Ovary (tissue), 7 donors: ENCODE measurements around the genes UFL1, FBXL4 and ASCC3.

DNA sequence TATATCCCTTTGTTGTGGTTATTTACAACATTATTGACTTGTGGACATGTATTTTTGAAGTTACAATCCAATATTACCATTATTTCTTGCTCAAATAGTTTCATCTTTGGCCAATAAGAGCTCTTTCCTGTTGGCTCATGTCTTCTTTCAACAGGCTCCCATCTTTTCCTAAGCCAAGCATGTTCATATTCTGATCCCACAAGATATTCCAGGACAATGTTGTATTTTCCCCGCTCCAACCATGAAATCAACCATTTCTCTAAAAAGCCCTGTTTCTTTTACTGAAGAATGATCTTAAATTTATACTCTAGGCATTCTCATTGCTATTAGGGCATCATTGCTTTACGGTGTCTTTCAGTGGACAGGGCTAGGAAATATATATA, 1318.9 kb downstream of the EPHA7 start:
- PRO-cap, 7 experiments, result peak in 5 of 7 experiments; most common plus-strand start position 224 of the sequence (in 4)
- RAMPAGE, long total RNA, 2 experiments, result no peak in any of the 2 experiments

GRCh38 chr6:92119299-92119628, 1300.1 kb downstream of the EPHA7 start:
- PRO-cap, 7 experiments, result peak in 1 of 7 experiments; most common plus-strand start chr6:92119427 (in 1)
- RAMPAGE, long total RNA, 2 experiments, result no peak in any of the 2 experiments

DNA sequence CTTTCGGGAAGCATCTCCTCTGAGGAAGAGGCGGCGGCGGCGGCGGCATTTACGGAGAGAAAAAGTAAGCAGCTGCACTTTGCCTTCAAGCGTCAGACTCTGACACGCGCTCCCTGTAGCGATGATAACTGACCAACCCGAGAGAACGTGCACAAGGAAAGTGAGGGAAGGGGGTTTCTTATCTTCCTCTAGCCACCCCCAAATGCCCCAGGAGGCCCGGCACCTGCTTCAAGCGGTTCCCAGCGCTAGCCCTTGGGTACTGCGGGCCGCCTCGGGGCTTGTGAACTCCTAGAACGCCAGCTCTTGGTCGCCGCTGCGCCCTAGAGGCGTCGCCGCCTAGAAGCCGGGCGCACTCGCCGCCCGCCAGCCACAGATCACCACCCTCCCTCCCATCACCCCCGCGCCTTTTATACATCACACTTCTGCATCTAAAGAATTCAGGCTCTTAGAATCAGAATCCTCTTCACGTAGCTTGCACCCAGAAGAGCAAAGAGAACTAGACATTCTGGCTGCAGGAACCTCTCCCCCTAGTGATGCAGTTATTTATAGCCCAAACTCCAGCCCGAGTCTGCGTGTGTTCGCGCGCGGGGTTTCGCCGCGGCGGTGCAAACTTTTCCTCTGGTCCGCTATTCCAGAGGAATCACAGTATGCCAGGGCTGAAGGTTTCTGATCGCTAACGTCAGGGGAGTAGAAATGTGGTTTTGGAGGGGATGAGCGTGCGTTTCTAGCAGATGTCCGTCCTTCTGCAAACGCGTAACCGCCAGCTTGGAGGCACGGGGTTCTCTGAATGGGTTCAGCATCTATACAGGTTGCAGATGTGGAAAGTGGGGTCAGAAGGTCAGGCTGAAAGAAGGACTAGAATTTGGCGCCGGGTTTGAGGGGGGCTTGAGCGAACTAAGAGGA, 2.1 kb downstream of the EPHA7 start:
- PRO-cap, 7 experiments, result peak in 4 of 7 experiments; most common plus-strand start position 350 of the sequence (in 2); most common minus-strand start position 101 of the sequence (in 4)
- RAMPAGE, long total RNA, 2 experiments, result no peak in any of the 2 experiments

GRCh38 chr6:95551766-95552270, 25.5 kb upstream of the MANEA start:
- PRO-cap, 7 experiments, result no peak in any of the 7 experiments
- RAMPAGE, long total RNA, 2 experiments, result no peak in any of the 2 experiments

DNA sequence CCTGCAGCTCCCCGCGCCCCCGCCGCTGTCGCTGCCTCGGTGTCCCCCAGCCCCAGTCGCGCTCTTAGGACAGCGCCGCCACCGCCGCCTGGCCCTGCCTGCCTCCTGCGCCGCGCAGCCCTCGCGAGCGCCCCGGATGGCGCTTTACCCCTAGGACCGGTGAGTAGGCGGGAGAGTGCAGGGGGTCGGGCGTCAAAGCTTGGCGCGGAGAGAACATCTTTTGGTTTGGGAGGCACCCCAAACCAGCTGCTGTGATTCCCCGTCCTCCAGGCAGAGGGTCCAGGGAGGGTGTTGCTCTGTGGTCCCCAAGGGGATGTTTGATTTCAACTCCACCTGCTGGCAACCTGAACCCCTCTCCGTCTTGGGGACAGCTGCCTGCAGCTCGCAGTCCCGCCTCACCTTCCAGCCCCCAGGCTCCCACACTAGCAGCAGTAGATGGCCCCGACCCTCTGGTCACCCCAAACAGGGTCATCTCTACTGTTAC, 322 bp downstream of the FUT9 start:
- PRO-cap, 7 experiments, result no peak in any of the 7 experiments
- RAMPAGE, long total RNA, 2 experiments, result no peak in any of the 2 experiments

DNA sequence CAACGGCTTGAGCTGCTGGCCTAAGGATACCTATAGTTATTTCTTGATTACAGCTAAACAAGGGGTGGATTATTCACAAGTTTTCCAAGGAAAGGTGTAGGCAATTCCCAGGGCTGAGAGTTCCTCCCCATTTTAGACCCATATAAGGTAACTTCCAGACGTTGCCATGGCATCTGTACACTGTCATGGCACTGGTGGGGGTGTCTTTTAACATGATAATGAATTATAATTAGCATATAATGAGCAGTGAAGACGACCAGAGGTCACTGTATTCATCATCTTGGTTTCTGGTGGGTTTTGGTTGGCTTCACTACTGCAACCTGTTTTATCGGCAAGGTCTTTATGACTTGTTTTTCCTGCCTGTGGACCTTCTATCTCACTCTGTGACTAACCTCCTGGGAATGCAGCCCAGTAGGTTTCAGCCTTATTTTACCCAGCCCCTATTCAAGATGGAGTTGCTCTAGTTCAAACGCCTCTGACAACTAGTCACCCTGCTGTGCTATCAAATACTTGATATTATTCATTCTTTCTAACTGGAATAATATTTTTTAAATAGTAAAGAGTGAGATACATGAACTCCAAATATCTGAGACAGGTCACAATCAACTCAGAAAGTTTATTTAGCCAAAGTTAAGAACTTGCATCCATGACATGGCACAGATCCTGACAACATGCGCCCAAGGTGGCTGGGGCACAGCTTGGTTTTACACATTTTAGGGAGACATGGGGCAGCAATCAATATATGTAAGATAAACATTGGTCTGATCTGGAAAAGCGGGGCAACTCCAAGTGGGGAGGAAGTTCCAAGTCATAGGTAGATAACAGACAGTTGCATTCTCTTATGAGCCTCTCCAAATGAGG, 1.3 kb upstream of the UFL1 start:
- PRO-cap, 7 experiments, result no peak in any of the 7 experiments
- RAMPAGE, long total RNA, 2 experiments, result no peak in any of the 2 experiments

DNA sequence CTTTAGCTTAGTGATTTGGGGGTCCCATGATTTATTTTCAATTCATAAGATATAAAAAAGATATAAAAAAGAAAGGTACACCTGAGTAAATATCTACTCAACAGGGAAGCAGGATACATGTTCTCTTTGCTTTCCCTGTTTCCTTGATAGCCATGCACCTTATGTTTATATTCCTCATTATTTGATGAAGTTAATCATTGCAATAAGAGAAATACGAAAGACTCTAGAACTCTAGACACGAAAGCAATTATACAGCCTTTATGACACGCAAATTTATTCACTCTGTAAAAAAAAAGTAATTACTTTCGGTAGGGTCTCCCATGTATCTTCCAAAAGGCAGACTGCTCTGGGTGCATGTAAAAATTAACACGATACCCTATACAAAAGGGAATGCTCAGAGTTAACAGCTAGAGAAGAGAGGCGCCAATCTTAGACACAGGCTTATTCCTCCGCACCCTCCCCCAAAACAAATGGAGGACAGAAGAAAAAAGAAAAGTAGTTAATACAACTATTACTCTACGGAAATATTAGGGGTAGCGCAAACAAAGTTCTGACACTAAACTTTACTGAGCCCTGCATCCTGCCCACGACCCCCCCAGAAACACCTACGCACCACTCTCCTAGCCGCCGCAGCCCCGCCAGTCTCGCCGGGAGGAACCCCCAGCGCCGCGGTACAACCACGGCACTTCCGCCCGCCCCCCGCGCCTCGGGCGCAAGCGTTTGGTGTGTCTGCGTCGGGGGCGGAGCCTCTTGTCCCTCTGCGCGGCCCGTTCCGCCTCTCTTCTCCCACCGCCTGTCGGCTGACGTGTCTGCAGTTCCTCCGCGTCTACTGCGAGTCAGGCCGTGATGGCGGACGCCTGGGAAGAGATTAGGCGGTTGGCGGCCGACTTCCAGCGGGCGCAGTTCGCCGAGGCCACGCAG, at the start of gene UFL1:
TSS of gene UFL1 (plus strand) at position 779 of the 921 bp plus-strand sequence.
- PRO-cap, 7 experiments, result peak in 7 of 7 experiments; most common plus-strand start position 785 of the sequence (in 3); most common minus-strand start position 659 of the sequence (in 3)
- RAMPAGE, long total RNA, 2 experiments, result start-site peak on the plus strand in 2 of 2 experiments, centred at positions 805 to 809 of the sequence, 789 to 989 reads per replicate

DNA sequence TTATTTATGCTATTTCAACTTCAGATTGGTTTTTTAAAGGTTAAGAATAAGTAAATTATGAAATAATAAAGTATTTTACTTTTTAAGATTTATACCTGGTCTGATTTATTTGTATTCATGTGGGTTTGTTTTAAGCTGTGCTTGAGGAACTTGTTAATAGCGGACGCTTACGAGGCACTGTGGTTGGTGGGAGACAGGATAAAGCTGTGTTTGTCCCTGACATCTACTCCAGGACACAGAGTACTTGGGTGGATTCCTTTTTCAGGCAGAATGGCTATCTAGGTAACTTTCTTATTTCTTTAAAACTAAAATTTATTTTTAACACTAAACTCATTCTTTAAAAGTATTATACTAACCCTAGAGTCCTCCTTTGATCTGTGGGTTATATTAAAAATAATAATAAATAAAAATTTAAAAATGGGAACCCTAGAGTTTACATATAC, 14.5 kb downstream of the UFL1 start:
- PRO-cap, 7 experiments, result no peak in any of the 7 experiments
- RAMPAGE, long total RNA, 2 experiments, result no peak in any of the 2 experiments

DNA sequence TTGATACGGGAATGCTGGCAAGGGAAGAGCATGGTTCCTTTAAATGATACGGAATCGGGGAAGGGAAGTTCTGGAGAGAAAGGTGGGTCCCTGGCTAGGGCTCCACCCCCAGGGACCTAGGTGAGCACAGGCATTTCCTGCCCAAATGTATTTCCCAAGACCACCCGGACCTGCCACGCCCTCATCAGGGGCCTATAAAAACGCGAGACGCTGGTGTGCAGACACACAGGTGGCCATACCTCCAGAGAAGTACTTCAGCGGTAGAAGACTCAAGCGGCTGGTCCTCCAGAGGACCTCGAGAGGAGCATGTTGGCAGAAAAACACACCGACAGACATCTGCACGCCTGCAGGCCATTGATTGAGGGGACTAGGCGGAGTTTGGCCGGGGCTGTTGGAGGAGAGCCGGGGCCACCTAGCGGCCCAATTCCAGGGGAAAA, 695.8 kb upstream of the MMS22L start:
- PRO-cap, 7 experiments, result no peak in any of the 7 experiments
- RAMPAGE, long total RNA, 2 experiments, result no peak in any of the 2 experiments

DNA sequence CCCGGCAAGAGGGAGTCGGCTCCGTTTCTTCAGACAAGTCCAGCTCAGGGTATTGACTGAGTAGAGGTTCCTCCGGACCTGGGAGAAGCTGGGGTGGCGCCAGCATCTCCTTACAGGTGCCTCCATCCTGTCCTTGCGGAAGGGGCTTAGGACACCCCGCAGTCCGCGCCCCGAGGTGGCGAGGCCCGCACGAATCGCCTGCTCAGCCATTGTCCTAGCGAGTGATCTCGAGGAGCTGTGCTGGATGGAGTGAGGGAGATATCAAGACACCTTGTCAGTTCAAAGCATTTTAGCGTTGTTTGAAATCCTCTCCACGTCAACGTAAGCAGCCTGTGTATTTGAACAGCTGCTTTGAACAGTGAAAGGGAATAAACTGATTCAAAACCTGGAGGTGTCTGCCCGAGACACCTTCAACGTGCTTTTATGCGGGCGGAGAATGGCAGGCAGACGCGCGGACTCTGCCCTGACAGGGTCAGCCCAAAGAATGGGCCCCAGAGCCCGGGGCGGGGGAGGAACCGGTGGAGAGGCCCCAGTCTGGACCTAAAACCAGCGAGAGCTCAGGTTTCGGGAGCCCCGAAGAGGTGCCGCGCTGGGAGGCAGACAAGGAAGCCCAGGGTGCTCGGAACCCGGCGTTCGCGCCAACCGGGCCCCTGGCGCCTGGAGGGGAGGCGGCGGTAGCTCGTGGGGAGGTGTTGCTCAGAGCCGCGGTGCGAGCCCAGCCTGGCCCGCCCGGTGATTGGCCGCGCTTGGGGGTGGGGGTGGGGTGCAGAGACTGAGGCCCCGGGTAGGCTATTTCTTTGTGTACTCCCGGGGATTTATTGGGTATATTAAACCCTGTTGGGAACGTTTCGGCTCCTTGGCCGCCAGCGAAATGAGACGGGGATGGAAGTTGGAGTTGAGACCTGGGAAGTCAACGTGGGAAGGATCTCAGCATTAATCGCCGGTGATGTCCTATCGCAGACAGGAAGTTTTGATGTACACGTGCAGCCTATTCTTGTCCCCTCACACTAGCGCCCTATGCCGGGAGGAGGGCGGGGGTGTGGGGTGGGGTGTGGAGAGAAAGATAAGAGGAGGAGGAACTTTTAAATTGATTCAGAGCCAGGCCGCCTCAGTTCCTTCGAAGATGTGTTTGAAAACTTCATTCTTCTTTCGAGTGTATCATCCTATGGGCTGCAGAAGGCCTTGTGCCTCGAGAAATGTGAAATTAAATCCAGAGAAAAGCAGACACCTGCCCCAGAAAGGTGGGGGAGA, 2.9 kb upstream of the POU3F2 start:
- PRO-cap, 7 experiments, result no peak in any of the 7 experiments
- RAMPAGE, long total RNA, 2 experiments, result no peak in any of the 2 experiments

DNA sequence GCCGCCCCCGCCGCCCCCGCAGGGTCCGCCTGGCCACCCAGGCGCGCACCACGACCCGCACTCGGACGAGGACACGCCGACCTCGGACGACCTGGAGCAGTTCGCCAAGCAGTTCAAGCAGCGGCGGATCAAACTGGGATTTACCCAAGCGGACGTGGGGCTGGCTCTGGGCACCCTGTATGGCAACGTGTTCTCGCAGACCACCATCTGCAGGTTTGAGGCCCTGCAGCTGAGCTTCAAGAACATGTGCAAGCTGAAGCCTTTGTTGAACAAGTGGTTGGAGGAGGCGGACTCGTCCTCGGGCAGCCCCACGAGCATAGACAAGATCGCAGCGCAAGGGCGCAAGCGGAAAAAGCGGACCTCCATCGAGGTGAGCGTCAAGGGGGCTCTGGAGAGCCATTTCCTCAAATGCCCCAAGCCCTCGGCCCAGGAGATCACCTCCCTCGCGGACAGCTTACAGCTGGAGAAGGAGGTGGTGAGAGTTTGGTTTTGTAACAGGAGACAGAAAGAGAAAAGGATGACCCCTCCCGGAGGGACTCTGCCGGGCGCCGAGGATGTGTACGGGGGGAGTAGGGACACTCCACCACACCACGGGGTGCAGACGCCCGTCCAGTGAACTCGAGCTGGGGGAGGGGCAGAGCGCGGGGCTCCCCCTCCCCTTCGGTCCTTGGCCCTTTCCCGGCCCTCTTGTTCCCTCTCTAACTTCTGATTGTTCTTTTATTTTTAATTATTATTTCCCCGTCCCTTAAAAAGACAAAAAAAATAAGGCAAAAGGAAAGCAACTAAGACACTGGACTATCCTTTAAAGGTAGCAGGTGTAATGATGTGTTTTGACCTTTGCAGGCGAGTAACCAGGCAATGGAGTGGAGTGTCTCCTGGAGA, 1.5 kb downstream of the POU3F2 start:
- PRO-cap, 7 experiments, result no peak in any of the 7 experiments
- RAMPAGE, long total RNA, 2 experiments, result no peak in any of the 2 experiments

DNA sequence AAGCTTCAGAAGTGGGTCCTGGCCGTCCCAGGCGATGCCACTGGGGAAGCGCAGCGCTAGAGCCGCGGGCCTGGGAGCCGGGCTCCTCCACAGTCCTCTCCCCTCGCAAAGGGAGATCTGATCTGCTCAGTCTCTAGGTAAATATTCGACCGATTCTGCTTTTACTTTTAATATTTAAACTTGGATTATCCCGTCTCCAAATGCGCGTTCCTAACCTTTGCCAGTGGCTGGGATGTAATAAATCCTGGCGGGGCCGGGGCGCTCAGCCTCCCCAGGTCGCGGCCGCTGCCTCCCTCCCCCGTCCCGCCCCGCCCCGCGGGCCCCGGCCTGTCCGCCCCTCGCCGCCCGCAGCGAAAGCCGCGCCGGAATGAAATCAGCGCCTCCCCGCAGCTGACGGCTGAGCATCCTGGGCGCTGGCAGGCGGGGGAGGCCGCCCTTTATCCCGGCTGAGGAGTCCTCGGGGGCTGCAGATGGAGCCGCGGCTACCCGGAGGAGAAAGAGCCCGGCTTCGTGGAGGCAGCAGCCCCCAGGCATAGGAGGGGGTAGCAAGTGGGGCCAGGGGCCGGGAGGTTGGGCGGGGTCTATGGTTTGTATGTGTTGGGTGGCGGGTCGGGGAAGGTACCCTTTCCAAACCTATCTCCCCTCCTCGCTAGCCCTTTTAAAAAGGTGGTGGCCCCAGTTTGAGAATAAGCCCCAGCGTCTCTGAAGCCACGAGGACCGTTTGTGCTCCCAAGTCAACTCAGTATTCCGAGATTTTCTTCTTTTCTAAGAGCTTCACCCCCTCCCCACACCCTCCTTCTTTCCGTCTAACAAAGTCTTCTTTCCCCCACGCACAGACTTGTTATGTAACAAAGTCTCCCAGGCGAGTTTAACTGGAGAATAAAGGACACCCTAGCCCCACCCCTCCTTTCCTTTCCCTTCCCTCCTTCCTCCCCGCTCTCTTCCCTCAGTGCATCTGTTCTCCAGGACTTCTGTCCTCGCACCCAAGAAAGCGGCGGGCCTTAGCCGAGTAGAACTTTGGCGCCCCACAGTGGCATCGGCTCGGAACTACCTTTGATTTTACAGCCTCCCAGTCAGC, 10.9 kb downstream of the POU3F2 start:
- PRO-cap, 7 experiments, result no peak in any of the 7 experiments
- RAMPAGE, long total RNA, 2 experiments, result no peak in any of the 2 experiments

DNA sequence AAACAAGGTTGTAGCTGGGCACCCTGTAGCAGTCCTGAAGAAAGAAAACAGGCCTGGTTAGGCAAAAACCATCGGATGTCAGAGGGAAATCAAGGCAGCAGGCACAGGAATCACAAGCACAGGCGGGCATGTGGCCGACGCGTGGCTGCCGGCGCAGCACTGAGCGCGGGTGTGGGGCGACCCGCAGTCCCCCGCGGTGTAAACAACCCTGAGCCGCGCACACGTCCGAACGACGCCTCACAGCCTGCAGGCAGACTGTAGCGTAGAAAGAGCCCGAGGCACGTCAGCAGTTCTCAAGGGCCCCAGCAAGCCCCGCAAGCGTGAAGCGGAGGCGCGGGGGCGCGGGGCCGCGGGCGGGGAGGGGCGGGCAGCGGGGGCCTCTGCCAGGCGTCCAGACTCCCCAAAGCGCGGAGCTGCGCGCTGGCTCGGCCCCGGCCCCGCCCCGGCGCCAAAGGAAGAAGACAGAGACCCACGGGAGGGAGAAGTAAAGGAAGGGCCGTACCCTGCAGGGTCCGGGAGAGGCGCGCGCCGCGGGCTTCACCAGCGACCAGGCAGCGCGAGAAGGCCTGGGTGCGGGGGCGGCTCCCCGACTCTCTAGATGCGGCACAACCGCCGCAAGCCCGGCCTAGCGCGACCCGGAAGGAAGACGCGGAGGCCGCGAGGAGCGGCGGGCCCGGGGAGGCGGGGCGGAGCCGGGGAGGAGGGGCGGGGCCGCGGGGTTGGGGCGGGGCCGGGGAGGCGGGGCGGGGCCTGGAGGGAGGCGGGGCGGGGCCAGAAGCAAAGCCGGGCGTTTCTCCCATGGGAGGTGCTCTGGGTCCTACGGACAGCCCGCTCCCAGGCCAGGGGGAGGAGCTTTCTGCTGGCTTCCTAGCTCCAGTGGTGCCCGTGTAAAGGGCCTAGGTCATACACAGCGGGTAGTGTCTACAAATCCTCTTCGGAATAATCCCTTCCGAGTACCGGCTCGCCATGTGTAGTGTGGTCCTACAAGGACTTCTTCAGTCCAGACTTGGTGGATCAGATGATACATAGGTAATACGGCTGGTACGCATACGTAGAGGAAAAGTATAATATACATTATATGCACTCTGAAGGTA, at the start of gene FBXL4:
TSS of gene FBXL4 (minus strand) at position 643 of the 1,094 bp plus-strand sequence.
- PRO-cap, 7 experiments, result peak in 7 of 7 experiments; most common plus-strand start position 228 of the sequence (in 2); most common minus-strand start position 316 of the sequence (in 5)
- RAMPAGE, long total RNA, 2 experiments, result start-site peak on the minus strand in 2 of 2 experiments, centred at positions 608 to 619 of the sequence, 573 to 843 reads per replicate

DNA sequence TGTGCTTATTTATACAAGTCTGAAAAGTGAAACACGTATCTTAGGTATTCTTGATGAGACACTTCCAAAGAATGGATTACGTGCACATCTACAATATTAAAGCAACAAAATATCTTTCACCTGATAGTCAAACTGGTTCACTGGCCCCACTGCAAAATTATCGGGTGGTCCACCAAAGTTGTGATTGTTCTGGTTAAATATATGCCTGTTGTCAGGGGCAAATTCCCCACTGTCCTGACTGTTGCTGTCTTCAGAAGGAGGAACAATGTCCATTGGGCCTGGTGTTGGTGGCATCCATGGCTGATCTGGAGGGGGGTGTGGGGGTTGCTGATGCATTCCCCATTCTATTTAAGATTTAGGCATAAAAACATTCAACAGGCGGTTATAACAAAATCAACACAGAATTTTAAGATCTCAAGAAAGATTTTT, 14.5 kb downstream of the PNISR start:
- PRO-cap, 7 experiments, result no peak in any of the 7 experiments
- RAMPAGE, long total RNA, 2 experiments, result no peak in any of the 2 experiments

DNA sequence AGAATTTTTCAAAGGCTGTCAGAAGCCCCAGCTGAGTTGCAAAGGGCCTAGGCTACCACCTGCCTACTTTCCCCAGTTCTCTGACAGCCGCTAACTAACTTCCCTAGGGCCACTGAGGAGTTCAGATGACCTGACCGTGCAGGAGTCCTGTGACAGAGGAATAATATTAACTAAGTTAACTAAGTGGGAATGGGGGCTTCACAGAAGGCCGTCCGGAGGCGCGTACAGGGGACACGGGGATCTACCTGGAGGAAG, 884 bp downstream of the MCHR2 start:
- PRO-cap, 7 experiments, result no peak in any of the 7 experiments
- RAMPAGE, long total RNA, 2 experiments, result no peak in any of the 2 experiments

- PRO-cap, 7 experiments, result no peak in any of the 7 experiments
- RAMPAGE, long total RNA, 2 experiments, result no peak in any of the 2 experiments
Measured at GRCh38 chr6:100466926-100467342, 2.2 kb upstream of the SIM1 start.

GRCh38 chr6:100506447-100507400, 42.0 kb upstream of the SIM1 start:
- PRO-cap, 7 experiments, result no peak in any of the 7 experiments
- RAMPAGE, long total RNA, 2 experiments, result no peak in any of the 2 experiments

GRCh38 chr6:100793977-100794381, 87.2 kb downstream of the ASCC3 start:
- PRO-cap, 7 experiments, result no peak in any of the 7 experiments
- RAMPAGE, long total RNA, 2 experiments, result no peak in any of the 2 experiments

DNA sequence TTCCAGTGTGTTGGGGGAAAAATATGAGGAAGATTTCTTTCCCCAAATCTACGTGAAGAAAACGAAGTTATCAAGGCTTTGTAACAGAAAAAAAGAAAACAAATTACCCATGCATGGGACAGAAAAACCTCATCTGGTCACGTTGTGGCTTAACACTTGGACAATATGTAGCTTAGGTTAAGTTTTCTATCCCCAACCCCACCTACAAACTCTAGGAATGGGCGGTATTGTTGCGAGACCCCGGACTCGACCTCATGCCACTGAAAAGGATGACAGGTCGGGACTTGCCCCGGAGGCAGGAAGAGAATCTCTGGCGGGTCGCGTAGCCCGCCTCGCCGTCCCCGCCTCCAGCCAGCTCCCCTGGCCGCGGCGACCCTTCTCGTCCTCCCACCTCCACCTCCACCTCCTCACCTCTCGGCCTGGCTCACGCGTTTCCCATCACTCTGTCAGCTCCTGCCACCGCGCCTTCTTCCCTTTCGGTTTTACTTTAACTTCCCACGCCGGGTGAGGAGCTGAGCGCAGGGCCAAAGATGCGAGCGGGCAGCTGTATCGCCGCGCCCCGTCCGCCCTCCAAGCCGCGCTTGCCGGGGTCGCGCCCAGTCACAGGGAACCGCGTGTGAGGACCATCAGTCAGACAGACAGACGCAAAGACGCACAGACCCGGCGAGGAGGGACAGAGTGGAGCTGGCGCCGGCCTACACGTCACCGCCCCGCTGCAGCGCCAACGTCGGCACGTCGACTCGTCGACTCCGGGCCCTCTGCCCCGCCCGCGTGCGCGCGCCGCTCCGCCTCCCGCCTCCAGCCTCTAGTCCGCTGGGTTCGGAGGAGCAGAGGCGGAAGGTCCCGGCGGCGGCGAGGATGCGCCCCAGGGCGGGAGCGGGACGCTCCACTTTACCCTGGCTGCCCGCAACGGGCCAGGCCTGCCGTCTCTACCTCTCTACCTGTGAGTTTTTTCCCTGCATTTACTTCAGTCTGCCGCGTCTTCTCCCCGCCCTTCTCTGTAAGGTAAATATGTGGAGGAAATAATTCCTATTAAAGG, at the start of gene ASCC3:
TSS of gene ASCC3 (minus strand) at position 680 of the 1,039 bp plus-strand sequence.
- PRO-cap, 7 experiments, result peak in 7 of 7 experiments; most common plus-strand start position 830 of the sequence (in 7); most common minus-strand start position 675 of the sequence (in 6)
- RAMPAGE, long total RNA, 2 experiments, result start-site peak on the plus strand in 1 of 2 experiments, centred at position 828 of the sequence, 19 reads per replicate; start-site peak on the minus strand in 2 of 2 experiments, centred at positions 640 to 674 of the sequence, 416 to 783 reads per replicate

DNA sequence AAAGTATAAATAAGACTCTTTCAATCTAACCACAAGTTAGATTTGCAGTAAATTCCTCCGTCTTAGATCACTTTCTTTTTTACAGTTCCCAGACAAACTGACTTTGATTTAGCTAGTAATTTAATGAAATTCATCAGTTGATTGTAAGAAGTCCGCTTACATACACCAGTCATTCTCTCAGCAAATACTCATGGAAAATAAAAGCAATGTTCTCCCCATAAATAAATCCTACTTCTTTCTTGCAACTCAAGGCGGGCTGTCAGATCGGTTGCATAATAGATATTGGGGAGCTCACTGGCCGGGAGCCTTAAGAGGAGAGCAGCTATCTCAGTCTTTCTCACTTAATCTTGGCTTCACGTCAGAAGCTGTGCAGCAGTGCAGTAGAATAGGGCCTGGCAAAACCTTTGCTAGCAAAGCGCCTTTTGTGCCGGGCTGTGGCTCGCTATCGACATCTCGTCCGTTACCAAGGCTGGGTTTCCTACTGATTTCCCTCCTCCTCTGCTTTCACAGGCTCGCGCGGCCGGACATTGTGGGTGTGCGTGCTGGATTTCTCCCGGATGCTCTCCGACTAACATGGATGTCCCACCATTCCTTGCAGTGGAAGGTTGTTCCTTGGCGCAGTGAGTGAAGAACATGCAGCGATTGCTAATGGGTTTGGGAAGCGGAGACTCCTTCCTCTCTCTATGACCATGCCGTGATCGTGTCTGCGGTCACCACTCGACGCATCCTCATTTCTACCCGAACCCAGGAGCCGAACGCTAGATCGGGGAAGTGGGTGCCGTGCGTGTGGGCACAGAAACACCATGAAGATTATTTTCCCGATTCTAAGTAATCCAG, 5.2 kb downstream of the GRIK2 start:
- PRO-cap, 7 experiments, result no peak in any of the 7 experiments
- RAMPAGE, long total RNA, 2 experiments, result no peak in any of the 2 experiments